A673 (cell line): ENCODE measurements around a stretch of chr4.

- PRO-cap, result no peak
Measured at GRCh38 chr4:158810612-158811140, 41.9 kb downstream of the FNIP2 start.

- PRO-cap, result no peak
Measured at GRCh38 chr4:158826818-158827308, 58.0 kb downstream of the FNIP2 start.

DNA sequence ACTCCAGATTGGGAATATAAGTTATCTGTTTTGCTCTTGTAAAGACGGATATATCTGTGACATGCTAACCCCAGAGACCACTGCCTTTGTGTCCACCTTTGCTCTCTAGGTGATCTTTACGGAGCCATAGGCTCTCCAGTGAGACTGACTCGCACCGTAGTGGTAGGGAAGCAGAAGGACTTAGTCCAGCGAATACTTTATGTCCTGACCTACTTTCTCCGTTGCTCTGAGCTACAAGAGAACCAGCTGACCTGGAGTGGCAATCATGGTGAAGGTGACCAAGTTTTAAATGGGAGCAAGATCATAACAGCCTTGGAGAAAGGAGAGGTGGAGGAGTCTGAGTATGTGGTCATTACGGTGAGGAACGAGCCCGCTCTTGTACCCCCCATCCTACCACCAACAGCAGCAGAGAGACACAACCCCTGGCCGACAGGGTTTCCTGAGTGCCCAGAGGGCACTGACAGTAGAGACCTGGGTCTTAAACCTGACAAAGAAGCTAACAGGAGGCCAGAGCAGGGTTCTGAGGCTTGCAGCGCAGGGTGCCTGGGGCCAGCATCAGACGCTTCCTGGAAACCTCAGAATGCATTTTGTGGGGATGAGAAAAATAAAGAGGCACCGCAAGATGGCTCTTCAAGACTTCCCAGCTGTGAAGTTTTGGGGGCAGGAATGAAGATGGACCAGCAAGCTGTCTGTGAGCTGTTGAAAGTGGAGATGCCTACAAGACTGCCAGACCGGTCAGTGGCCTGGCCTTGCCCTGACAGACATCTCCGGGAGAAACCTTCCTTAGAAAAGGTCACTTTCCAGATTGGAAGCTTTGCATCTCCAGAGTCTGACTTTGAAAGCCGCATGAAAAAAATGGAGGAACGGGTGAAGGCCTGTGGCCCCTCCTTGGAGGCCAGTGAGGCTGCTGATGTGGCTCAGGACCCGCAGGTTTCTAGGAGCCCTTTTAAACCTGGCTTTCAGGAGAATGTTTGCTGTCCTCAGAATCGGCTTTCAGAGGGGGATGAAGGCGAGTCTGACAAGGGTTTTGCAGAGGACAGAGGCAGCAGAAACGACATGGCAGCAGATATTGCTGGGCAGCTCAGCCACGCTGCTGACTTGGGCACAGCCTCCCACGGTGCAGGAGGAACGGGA, 99.5 kb downstream of the FNIP2 start:
- PRO-cap, result no peak

DNA sequence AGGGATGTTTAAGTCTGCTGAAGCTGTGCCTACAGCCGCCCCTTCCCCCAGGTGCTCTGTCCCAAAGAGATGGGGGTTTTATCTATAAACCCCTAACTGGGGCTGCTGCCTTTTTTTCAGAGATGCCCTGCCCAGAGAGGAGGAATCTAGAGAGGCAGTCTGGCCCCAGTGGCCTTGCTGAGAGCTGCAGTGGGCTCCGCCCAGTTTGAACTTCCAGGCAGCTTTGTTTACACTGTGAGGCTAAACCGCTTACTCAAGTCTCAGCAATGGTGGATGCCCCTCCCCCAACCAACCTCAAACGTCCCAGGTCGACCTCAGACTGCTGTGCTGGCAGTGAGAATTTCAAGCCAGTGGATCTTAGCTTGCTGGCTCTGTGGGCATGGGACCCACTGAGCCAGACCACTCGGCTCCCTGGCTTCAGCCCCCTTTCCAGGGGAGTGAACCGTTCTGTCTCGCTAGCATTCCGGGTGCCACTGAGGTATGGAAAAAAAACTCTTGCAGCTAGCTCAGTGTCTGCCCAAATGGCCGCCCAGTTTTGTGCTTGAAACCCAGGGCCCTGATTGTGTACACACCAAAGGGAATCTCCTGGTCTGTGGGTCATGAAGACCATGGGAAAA, 132.4 kb downstream of the C4orf45 start:
- PRO-cap, result no peak

DNA sequence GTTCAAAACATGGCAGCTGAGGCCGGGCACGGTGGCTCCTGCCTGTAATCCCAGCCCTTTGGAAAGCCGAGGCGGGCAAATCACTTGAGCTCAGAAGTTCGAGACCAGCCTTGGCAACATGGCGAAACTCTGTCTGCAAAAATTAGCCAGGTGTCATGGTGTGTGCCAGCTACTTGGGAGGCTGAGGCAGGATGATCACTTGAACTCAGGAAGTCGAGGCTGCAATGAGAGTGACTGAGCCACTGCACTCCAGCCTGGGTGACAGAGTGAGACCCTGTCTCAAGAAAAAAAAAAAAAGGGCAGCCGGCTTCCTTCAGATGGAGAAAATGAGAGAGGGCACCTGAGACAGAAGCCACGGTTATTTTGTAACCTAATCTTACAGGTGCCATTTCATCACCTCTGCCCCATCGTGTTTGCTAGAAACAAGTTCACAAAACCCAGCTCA, 10.9 kb upstream of the C4orf45 start:
- PRO-cap, result no peak

DNA sequence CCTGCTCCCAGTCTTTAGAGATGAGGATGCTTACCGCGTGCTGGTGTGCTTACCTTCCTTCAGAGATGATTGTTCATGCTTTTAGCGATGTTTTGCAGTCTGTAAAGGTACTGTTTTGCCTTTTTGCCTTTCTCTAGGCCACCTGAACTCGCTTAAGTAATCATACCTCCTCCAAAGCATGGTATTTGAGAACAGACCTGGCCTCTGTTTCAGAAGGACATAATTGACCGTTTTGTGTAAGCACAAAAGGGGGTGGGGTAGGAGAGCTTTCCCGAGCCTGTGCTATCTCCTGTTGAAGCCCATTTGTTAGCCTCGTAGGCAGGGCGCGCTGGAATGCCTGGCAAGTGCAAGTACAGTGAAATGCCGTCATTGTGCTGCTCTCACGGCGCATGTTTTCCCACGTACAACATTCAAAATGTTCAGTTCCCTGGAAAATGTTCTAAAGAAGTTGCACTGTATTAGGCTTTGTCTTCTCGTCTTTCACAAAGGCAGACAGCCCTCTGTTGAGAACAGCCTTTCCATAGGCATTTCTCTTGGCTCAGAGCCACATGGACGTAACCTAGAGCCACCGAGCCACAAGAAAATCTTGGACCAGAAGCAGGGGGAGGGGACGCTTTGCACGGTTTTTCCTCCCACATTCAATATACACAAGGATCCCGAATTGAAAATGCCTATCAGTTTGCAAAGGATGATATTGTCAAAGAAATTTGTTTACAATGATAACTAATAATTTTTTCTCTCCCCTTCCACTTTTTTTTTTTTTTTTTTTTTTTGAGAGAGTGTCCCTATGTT, 13.1 kb upstream of the C4orf45 start:
- PRO-cap, result no peak

DNA sequence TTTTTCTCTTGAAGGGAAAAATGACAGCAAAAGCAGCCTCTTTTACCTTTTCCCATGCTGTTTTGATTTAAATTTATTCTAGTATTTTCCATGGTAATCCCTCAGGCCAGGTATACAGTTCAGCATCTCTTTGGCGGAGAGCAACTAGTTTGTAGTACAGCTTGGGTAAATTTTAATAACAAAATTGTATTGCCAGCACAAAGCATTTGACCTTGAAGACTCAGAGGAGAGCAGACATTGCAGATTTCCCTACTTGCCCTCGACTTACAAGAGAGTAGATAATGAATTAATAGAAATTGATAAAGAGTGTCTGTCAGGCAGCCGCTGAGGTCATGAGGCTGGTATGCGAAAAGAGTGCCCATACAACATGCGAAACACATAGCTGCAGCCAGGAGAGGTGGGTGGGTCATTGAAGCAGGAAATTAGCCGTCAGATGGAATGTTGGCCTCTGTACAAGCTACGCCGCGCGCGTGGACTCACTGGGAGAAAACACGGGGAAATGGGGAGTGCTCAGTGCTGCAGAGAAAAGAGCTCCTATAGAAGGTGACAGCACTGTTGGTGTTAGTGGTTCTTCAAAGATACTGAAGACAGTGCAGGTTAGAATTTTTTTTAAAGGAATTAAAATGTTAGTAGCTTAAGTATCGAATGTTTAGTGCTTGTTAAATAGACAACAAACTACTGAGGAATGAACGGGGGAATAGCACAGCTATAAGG, 125.0 kb downstream of the RAPGEF2 start:
- PRO-cap, result no peak

DNA sequence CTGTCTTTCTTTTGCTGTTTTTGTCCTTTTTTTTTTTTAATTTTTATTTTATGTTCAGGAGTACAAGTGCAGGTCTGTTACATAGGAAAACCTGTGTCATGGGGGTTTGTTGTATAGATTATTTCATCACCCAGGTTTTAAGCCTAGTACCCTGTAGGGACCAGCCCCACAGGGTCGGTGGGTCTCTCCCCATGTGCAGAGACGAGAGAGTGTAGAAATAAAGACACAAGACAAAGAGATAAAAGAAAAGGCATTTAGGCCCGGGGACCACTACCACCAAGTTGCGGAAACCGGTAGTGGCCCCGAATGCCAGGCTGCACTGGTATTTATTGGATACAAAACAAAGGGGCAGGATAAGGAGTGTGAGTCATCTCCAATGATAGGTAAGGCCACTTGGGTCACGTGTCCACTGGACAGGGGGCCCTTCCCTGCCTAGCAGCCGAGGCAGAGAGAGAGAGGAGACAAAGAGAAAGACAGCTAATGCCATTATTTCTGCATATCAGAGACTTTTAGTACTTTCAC, 212.5 kb downstream of the RAPGEF2 start:
- PRO-cap, result no peak

DNA sequence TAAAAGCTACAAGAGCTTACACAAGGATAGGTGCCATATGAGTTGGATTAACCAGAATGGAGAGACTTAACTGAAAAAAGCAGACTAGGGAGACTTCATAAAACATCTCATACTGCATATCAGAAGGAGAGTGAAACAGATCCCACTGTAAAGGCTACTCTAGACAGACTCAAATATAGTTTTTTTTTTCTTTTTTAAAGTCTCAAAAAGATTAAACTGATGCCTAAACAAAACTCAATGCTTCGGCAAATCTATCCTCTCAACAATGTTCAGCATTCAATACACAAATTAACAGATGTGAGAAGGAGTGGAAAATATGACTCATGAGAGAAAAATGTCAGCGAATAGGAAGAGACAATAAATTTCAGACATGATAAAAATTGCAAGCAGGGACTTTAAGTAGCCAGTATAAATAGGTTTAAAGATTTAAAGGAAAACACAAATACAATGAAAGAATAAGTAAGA, 586.0 kb downstream of the FSTL5 start:
- PRO-cap, result bidirectional peak, plus-strand start at position 36 of the sequence, minus-strand start outside the sequence; bidirectional peak, plus-strand start at position 406 of the sequence, minus-strand start at position 267 of the sequence

DNA sequence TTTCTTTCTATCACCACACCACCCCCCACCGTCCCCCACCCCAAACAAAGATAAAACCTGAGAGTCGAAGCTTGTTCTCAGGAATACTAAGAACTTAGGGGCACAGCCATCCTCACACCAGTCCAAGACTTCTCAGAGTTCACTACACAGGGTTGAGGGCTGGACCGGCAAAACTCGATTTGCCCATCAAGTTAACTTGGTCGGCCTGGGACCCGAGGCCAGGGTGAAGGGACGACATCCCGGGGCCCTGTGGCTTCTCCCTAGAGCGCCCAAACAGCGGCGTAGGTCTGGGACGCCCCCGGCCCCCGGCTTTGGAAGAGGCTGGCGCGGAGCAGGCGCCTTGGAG, 250 bp upstream of the NPY5R start:
- PRO-cap, result no peak

DNA sequence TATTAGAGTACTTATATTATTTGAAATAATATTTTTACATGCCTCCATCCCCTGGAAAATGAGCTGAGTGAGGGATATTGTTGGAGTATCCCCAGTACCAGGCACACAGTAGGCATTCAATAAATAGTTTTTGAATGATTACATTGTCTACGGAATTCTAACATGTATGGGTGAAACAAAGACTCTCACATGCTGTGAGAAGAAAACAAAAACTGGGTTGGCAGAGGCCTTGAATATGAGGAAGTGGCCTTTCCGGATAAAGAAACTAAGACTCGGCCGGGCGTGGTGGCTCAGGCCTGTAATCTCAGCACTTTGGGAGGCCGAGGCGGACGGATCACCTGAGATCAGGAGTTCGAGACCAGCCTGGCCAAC, 910 bp upstream of the TMA16 start:
- PRO-cap, result no peak

- PRO-cap, result unidirectional peak, plus-strand start at chr4:163494254
Measured at GRCh38 chr4:163493966-163494342, 536 bp upstream of the TMA16 start.

GRCh38 chr4:163666972-163667376, 172.5 kb downstream of the TMA16 start:
- PRO-cap, result no peak

- PRO-cap, result no peak
Measured at GRCh38 chr4:164197697-164197996, 186.2 kb downstream of the MARCHF1 start.

DNA sequence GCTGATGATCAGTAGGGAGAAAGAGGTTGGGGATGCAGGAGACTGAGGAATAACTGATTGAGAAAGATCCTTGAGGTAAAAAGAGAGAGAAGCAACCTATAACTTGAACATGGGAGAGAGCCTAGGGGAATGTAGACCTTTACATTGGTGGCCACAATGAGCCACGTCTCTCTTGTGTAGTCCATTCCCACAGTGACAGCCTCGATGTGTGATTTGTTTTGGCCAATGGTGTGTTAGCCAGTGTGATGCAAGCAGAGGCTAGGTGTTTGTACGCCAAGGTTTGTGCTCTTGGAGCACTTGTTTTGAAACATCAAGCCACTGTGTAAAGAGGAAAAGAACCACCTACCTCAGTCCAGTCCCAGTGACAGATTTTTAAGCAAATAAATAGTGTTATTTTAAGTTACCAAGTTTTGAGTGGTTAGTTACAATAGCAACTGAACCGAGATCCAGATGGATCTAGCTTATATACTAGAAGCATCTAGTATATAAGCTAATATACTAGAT, 23.9 kb upstream of the TMEM192 start:
- PRO-cap, result no peak

- PRO-cap, result no peak
Measured at GRCh38 chr4:165206910-165207199, 506 bp upstream of the KLHL2 start.

- PRO-cap, result bidirectional peak, plus-strand start at chr4:165222835, minus-strand start at chr4:165222631
Measured at GRCh38 chr4:165222325-165223501, 15.4 kb downstream of the KLHL2 start.

DNA sequence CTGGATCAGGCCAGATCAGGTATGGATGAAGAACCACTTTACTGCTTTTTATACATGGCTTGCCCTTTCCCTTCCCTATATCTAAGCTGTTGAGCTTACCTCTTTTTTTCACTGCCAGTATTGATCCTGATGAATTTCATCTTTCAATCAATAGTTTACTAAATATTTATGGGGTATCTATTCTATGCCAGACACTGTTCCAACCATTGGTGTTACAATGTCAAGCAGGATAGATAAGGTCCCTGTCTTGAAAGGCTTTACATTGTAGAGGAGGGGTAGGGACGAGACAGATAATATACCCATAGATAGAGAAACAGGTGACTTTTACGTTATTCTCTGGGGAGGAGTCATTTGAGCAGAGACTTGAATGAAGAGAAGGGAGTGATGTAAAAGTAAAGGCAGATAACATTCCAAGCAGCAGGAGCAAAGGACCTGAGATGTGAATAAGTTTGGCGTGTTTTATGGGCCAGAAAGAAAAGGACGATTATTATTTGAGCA, 33.7 kb downstream of the GK3 start:
- PRO-cap, result no peak

DNA sequence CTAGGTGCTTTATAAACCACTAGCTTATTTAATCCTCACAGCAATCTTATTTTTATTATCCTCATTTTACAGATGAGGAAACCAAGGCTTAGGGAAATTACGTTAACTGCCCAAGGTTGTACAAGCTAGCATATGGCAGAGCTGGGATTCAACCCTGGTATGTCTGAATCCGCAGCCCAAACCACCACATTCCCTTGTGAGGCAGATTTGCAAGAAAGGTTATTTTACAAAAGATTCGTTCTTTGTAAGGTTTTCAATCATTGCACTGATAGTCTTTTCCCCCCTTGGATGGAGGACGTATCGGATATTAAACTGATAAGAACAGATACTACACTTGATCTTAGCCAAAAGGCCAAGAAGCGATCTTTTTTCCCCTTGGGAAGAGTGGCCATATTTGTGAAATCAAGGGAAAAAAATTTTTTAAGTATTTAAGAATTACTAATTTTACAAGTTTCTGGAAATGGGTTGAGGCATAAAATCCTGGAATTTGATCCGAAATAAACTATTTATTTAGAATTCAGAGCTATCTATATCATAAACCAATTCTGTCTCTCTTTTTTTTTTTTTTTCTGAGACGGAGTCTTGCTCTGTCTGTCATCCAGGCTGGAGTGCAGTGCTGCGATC, 13.6 kb upstream of the GK3 start:
- PRO-cap, result no peak

DNA sequence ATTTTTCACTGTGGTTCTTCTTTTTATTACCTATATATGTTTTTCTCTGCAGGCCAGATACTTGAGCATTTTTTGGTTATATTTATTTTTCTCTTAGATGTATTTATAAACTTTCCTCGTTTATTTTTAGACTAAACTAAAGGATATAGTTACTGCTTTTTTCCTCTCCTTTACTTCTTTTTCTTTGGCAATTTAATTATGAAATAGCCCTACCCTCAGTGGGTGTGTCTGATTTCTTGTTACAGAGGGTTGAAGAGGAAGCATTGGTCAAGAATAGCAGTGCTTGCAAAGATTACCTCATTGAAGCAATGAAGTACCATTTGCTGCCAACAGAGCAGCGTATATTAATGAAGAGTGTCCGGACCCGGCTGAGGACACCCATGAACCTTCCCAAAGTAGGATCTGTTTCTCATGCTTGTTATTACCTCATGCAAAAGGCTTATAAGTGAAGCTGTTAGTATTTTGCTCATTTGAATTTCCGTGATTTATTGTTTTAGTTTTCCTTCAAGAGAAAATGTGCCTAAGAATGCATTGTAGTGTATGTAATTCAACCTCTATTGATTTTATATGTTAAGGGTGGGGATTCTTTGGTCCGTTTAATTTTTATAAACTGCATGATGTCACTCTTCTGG, 19.9 kb upstream of the GK3 start:
- PRO-cap, result no peak